Tibial artery (tissue), 1 donor: ENCODE measurements around a stretch of chr2.

- PRO-cap = no peak
Observed at GRCh38 chr2:41940421-41941163, 107.2 kb upstream of the PKDCC start.

- PRO-cap = no peak
Observed at GRCh38 chr2:42045366-42045790, 2.4 kb upstream of the PKDCC start.

DNA sequence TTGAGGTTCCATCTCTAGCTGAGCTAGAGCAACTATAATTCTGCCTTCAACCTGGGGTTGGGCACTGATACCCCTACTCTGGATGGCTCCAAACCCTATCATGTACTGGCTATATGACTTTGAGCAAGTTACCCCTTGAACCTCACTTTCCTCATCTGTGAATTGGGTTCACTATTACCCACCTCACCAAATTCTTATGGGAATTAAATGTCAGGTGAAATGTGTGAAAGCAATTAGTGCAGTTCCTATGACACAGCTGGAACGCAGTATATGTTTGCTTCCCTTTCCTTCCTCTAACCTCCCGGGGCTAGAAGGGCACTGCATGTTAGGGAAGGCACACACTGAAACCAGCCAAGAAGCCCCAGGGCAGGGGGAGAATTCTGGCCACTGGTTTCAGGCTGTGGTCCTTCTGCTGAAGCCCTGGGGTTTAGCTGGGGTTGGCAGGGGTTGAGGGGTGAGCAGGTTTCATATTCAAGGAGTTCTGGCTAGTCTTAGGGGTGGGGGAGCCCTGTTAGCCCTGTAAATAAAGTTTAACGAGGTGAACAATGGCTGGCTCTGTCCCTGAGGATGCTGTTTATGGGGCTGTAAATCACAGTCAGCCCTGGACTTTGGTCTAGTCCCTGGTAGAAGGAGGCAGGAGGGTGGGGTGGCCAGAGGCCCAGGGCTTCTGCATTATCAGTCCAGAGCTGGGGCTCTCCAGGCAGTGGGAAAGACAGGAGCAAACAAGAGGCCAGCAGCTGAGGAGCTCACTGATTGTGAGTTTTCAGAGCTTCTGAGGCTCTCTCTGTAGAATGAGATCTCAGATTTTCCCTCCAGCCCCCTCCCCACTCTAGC, 8.0 kb downstream of the PKDCC start:
- PRO-cap = no peak

DNA sequence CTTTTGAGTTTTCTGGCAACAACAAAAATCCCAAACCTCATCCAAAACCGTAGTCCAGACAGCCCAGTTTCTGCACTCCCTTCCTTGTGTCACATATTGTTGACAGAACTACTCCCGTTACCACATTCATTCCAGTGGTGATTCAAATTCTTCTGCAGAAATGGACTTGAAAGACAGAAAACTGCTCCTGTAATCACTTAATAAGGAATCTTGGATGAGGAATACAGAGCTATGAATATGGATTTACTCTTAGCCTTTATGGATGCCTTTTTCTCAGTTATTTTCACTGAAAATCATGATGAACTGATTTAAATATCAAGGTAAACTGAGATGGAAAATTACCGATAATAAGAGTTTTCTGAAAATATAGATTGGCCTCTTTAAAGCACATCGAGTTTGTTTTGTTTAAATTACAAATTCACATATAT, 52.2 kb upstream of the EML4 start:
- PRO-cap = no peak

DNA sequence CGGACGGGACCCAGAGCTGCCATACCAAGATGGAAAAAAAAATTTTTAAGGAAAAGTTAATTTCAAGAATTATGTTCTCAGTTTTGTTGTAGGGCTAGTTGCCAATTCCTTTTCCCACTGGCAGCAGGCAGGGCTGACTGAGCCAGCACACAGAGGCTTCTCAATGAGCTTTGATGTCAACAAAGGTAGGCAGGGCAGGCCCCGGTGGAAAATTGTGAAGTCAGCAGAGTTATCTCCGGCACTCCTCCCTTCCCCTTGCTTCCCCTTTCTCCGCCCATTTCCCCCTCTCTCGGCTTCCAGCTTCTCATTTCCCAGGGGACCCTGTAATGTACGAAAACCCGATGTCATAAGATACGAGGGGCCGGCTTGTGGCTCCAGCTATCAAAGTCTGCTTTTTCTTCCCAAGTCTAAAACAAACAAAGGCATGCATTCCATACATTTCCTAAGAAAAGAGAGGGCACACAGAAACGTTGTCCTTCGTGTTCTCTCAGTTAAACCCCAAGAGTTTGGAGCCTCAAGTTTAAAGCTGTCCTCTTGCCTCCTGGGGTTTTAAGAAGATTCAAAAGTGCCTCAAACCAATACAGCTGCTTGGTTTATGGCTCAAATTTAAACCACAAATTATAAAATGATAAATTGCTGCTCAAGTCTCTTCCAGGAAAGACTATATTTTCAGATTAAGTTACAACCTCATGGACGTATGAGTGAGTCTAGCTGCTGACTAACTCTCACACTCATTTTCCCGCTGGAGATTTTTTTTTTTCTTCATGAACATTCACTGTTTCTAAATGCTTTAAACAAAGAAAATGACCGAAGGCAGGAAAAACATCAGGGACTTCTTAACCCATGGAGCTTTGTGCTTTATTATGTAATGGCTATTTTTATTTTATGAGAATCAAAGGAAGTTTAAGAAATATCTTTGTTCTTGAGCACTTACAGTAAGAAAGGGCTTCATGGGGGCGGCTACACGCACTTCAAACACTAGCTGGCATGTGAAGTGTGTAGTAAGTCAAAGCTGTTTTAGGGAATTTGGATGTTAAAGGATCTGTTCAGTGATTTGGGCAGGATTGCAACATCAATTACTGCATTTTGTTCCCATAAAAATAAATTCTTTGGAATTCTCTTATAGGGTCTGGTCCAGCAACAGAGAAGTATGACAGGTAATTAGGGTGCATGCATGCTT, 27.2 kb upstream of the EML4 start:
- PRO-cap = no peak

DNA sequence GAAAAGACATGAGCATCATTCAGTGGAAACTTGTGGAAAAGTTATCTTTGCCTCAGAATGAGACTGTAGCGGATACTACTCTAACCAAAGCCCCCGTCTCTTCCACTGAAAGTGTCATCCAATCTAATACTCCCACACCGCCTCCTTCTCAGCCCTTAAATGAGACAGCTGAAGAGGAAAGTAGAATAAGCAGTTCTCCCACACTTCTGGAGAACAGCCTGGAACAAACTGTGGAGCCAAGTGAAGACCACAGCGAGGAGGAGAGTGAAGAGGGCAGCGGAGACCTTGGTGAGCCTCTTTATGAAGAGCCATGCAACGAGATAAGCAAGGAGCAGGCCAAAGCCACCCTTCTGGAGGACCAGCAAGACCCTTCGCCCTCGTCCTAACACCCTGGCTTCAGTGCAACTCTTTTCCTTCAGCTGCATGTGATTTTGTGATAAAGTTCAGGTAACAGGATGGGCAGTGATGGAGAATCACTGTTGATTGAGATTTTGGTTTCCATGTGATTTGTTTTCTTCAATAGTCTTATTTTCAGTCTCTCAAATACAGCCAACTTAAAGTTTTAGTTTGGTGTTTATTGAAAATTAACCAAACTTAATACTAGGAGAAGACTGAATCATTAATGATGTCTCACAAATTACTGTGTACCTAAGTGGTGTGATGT, 31.1 kb downstream of the COX7A2L start:
- PRO-cap = no peak

DNA sequence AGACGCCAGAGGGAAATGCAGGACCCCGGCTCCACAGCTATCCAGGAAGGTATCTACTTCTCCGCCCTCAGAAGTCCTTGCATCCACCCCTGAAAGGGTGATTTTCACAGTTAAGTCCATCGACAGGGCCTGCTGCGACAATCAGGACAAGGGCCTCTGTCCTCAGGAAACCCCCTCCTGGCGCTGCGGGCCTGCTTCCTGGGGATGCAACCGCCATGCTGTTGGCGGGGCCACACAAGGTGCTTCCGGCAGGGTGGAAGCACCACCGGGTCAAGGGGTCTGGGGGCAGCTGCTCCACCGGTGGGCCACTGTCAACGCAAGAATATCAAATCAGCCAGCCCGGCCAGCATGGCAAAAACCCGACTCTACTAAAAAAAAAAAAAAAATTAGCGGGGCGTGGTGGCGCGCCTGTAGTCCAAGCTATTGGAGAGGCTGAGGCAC, 63.9 kb upstream of the COX7A2L start:
- PRO-cap = no peak

DNA sequence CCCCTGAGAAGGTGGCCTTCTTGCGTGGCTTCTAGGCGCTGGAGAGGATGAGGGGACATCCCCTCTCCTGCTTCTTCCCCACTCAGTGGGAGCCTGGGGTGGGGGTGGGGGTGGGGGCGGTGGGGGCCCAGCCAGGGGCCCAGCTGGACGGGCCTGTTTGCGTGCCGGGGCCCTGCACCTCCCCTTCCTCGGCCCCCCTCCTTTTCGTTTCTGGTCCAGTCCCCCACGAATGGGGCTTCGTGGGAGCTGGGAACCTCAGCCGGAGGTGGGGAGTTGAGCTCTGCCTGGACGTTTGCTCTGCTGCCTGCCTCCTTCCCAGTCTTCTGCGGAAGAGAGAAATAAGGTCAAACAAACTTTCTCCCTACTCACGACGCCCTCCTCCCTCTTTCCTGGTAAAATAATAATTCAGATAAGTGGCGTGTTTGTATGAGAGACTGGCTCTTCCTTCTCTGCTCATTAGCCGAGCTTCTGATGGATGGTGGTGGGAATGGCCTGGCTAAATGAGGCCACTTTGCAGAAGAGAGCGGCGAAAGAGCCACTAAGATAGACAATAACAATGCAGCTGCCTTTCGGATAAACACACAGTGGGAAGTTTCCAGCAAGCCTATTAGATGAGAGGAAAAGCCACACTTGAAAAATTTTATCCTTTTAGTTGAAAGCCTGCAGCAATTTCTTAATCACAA, 803 bp downstream of the MTA3 start:
- PRO-cap = unidirectional peak, minus-strand start at position 325 of the sequence

- PRO-cap = no peak
Observed at GRCh38 chr2:42569777-42570339, 1.4 kb downstream of the MTA3 start.

DNA sequence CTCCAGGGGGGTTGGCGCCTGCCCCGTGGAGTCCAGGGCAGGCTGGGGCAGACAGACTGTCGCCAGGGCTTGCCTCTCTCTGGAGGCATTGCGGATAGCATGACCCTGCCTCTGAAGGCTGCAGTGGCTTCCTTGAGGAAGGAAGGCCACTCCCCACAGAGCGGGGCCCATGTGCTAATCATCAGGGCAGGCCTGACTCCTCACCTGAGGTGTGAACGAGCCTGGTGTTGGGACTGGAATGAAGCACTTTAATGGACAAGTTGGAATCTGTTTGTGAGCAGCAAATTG, 144.8 kb upstream of the HAAO start:
- PRO-cap = no peak

GRCh38 chr2:43047330-43047837, 179.0 kb downstream of the ZFP36L2 start:
- PRO-cap = no peak

DNA sequence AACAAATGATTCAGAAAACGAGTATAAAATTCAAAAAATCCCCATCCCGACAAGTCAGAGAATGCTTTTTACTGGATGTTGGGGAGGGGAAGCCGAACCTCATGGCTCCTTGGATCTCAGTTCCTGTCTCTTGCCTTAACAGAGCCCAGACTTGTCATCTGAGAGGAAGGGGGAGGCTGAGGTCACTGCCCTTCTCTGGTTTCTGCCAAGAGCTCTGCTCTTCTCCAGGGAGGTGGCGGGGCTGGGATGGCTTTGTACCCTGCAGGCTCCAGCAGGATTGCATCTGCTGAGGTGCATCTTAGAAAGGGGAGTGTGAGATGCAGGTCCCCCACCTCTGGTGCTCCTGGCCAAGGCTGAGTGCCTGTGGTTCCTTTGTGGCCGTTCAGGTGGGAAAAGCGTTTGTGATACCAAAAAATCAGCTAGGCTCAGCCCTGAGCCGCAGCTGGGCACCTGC, 142.3 kb downstream of the ZFP36L2 start:
- PRO-cap = no peak

DNA sequence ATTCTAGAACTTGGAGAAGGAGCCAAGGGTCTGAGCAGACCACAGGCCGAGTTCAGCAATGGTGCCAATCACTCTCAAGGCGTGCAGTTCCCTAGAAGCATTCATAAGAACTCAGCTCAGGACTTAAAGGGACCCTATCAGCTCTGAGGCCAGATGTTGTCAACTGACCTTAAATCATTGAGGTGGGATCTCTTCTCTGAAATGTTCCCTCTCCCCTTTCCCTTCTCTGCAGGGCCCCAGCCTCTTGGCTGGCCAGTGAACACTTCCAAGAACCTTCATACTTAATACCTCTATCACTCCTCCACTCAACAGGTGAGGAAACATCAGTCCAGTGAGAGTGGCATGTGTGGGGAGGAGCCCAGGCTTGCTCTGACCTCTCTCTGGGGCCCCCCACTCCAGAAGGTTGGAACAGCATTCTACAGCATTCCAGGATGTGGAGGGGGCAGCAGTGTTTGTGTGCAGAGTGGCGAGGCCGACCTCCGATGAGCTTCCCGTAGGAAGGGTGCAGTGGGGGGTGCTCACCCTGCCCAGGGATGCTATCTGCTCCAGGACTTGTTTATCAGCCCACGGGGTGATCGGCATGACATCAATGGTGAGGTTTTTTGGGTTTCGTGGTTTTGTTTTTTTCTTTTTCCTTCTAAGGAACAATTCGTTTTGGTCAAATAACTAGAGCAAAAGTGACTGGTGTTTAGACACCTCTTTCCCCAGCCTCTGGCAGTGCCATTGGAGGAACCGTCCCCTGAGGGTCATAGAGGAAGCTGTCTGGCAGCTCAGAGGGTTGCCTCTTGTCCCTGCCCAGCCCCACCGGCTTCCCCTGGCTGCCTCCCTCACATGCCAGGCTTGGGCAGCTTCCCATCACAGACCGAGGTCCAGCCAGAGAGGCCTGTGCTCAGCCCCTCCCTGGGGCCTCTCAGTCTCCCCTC, 96.7 kb downstream of the ZFP36L2 start:
- PRO-cap = no peak

- PRO-cap = no peak
Observed at GRCh38 chr2:43199708-43200517, 26.5 kb downstream of the ZFP36L2 start.

DNA sequence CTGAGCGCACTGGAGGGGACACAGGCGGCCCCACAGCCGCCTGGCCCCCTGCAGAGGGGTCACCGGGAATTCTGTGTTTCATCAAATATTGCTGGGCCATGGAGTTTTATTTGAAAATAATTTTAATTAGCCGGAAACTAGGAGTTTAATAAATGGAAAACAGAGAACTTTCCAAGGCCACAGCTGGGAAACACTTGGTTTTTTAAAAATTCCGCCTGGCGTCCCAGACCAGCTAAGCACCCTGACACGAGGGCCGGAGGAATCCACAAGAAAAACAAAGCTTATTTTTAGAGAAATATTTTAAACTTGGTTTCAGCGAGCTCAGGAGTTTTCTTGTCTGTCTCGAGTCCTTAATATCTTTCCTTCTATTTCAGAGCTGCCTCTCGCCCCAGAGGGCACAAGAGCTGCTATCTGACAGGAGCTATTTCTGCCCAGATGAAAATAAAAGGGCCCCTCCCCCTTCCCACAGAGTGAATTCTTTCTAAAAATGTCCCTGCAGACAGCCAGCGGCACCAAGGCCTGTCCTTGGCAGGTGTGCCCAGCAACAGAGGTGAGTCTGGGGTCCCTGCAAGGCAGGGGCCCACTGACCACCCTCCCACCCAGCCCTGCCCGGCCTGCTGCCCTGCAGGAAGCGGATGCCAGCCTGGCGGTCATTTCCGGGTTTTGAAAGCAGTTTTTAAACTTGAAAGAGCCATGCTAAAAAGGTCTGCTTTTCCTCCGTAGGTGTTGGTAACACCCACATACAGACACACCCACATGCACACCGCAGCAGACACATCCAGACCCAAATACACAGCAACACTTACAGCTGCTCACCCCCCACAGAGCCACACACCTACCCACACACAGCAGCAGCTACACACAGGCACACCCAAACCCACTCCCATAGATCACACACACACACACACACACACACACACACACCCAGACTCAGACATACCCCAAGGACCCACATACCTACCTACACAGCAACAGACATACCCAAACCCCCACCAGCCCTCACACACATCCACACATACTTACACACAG, 7.9 kb downstream of the ZFP36L2 start:
- PRO-cap = no peak

- PRO-cap = no peak
Observed at GRCh38 chr2:43229147-43229765, 2.9 kb upstream of the ZFP36L2 start.

DNA sequence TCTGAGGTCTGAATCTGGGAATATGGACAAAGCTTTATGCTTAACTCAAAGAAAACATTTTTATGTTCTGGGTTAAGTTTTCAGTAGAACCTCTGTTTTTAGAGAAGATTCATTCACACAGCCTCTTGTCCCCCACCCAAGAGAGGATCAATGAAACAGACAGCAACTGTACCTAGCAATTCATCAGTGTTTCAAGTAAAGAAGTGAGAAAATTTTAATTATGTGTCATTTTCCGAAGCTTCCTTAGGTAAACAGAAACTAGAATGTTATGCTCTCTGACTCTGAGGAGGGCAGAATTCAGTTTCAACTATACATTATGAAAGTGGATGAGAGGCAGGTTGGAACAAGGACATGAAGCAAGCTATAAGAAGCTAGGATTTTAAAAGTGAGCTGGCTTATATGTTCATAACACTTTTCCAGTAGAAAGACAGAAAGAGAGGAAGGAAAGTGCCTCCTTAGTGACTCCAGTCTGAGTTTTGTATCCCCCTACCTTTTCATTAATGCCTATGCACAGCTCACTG, 160.6 kb upstream of the ZFP36L2 start:
- PRO-cap = no peak

GRCh38 chr2:43402323-43402979, 176.0 kb upstream of the ZFP36L2 start:
- PRO-cap = no peak

DNA sequence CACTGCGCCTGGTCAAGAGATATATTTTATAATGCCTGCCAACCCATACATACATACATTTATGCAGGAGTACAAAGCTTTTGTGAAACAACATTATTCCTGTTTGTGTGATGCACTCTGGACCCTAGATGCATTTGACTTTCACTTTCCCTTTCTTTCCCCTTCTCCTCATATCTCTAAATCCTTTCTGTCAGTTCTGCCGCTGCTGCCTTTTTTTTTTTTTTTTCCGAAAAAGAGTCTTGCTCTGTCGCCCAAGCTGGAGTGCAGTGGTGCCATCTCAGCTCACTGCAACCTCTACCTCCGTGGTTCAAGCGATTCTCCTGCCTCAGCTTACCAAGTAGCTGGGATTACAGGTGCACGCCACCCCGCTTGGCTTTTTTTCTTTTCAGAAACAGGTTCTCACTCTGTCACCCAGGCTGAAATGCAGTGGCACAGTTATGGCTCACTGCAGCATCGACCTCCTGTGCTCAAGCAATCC, 85.7 kb upstream of the LRPPRC start:
- PRO-cap = no peak

DNA sequence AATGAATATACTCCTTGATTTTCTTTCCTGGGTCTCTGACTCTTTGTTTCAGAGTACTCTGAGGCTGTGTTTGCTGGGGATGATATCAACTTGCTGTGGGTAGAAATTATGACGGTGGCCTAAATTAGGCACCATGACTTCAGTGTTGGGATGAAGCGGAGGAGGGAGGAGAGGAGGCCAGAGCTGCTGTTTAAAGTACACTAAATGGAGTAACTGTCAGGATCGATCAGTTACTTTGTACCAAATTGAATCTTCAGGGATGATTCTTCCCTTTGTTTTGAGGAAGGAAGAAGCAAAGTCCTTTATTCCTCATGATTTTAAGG, 65.4 kb upstream of the PPM1B start:
- PRO-cap = no peak